PC-3 (cell line): ENCODE data around the genes ZNF266, ZNF562, SHFL, S1PR2 and AP1M2.

DNA sequence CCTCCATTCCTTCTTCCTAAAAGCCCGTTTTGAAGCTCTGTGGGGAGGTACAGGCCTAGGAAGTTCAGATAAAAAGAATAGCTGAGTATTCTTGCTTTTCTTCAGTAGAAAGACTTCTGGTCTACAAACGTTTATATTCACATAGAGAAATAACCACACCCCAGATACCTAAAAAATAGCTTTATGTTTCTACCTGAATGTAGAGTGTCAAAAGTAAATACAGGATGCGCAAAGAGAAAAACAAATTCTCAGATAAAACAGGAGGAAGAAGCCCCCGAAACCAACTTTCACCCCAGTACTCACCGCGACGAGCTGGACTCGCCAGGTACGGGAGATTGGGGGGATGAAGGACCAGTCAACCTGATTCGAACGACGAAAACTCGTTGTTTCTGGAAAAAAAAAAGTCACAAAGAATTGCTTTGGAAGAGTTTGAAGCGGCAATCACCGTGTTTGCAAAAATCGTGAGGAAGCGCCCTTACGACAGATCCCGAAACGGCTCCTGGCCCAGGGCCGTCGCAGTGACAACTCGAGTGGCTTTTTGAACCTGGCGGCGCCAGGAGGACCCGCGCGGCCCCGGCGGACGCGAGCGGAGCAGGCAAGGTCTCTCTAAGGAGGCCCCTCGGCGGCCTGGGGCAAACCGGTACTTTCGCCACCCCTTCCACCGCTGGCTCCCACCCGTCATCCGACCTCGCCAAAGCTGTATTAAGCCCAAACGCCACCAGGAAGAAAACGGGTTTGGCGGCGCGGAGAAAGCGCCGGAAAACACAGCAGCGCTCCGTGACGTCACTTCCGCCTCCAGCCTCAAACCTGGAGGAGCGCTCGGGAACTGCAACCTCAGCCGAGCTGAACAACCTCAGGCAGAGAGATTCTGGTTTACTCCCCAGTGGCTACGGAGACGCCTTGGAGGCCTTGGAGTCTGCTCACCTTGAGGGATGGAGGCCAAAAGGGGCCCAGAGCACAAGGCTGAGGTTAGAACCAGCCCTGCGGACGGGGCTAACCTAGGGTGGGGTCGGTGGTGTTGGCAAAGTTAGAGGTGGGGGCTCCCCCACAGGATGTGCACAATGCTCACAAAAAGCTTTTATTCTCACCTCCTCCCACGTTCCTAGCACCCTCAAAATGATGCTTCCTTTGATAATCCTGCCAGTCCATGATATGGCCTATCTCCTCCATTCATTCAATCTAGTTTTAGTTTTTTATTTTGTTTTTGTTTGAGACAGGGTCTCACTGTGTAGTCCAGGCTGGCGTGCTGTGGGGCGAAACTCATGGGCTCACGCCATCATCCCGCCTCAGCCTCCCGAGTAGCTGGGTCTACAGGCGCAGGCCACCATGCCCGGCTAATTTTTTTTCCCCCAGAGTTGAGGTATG lies at the start of gene ZNF266:
Gene ZNF266, minus strand, starts transcription at position 769 of the 1,365 bp plus-strand sequence.
- RAMPAGE, long total RNA: no peak

GRCh38 chr19:9674764-9675283 lies at the start of gene ZNF562:
Gene ZNF562 (minus strand): TSS chr19:9675100.
- RAMPAGE, long total RNA: start-site peak on the minus strand at chr19:9675073-9675097, 29 and 13 reads in 2 replicates

DNA sequence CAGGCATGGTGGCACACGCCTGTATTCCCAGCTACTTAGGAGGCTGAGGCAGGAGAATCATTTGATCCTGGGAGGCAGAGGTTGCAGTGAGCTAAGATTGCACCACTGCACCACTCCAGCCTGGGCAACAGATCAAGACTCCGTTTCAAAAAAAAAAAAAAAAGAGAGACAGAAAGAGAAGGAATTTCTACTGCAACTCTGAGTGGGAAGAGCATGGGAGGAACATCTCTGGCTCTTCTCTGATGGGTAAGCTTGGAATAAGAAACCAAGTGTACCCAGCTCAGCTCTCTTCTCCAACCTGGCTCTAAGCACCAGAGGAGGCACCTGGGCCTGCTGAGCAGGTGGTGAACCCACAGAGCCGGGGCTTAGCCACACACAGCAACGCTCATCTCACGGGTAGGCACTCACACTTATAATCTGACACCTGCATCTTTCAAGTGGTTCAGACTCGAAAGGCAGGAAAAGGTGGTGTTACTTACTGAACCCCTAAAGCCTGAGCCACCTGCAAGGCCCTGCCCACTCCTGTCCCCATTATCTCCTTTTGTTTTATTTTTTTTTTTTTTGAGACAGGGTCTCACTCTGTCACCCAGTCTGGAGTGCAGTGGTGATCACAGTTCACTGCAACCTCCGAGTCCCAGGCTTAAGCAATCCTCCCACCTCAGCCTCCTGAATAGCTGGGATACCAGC lies 10.1 kb downstream of the FBXL12 start:
- RAMPAGE, long total RNA: no peak

GRCh38 chr19:9866276-9866576 lies 31.1 kb downstream of the PIN1 start:
- RAMPAGE, long total RNA: no peak

DNA sequence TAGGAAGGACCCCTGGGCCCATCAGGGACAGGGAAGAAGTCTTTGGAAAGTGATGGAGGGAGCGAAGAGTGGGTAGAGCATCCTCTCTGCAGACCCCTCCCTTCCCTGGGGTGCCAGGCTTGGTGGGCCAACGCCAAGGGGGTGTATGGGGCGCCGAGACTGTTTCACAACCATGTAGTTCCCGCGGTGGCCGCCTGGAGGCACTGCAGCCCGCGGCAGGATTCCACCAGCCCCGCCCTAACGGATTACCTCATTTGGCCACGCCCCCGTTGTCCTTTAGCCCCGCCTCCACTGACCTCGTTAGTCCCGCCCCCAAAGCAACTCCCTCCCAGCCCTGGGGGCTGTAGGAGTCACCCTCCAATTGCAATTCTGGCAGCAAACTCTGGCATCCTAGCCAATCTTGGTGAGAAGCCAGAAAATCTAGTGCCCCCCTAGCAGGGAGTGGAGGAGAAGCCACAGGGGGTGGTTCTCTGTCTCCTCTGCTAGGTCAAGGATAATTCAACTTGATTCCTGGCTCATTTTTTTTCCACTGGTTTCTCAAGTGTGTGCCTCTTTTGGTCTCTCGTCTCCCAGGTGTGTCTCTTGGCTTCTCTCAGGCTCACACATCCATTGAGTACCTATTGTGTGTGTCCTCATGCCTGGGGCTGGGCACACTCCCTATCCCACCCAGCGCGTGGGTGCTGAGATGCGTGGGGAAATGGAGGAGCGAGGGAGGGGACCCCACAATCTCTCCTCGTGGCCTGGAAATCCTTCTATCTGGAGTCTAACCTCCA lies 2.1 kb downstream of the OLFM2 start:
- RAMPAGE, long total RNA: no peak

GRCh38 chr19:9980578-9980921 lies 29.8 kb downstream of the COL5A3 start:
- RAMPAGE, long total RNA: no peak

DNA sequence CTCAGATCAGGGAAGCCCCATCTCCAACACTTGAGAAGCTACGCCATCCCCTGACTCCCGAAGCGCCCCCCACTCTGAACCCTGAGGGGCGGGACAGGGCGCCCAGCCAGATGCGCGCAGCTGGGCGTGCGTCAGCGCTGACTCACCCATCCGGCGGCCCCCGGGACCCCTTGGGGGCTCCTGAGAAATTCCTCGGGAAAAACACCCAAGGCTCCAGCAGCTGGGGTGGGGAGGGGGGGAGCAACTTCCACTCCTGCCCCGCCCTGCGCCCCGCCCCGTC lies 1.1 kb downstream of the COL5A3 start:
- RAMPAGE, long total RNA: no peak

DNA sequence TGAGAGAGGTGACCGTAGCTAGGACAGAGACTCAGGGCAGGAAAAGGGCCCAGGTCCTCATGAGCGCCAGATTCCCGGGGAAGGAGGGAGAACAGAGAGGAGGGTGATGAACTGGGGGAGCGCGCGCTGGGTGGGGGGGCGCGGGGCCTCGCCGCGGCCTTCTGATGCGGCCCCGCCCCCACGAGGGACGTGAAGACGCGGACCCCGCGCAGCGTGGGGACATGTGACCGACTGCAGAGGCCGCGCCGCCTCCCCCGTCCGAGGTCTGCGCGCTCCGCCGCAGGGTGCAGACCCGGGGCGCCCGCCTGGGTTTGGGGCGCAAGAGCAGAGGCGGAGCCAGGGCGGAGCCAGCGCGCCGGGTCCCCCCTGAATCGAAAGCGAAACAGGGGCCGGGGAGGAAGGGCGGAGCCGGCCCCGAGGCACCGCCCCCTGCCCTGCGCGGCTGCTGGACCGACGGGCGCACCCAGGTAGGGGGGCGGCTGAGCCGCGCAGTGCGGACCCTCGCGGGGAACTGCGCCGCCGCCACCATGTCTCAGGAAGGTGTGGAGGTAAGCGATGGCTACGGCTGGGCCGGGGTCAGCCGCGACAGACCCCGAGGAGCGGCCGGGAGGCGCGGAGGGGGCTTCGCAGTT lies at the start of gene SHFL:
Gene SHFL, plus strand, starts transcription at position 417 of the 632 bp plus-strand sequence.
- RAMPAGE, long total RNA: no peak

DNA sequence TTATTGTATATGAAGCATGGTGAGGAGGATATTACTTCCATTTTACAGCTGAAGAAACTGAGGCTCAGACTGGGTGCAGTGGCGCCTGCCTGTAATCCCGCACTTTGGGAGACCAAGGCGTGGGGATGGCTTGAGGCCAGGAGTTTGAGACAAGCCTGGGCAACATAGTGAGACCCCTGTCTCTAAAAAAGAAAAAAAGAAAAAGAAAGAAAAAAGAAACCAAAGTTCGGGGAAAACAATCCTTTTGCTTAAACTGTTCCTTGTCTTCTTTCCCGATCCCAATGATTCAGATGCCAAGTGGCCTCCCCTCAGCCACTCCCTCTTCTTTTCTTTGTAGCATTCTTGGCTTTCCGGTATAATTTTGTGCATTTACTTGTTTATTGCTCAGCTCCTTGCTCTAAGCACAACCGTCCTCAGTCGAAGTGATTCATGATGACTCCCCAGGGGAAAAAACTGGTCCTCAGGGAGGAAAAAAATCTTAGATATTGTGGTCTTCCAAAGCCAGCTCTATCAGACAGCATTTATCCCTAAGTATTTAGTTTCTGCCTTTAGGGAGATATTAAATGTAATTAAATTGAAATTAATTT lies 1.0 kb upstream of the EIF3G start:
- RAMPAGE, long total RNA: no peak

GRCh38 chr19:10230887-10231853 lies at the start of gene S1PR2:
Gene S1PR2 (minus strand): TSS chr19:10231331.
- RAMPAGE, long total RNA: no peak

- RAMPAGE, long total RNA: no peak
Measured at GRCh38 chr19:10290212-10290461, 385 bp downstream of the ICAM5 start.

GRCh38 chr19:10316358-10316891 lies 610 bp upstream of the FDX2 start:
- RAMPAGE, long total RNA: no peak

GRCh38 chr19:10418875-10419200 lies 1.5 kb upstream of the PDE4A start:
- RAMPAGE, long total RNA: no peak

DNA sequence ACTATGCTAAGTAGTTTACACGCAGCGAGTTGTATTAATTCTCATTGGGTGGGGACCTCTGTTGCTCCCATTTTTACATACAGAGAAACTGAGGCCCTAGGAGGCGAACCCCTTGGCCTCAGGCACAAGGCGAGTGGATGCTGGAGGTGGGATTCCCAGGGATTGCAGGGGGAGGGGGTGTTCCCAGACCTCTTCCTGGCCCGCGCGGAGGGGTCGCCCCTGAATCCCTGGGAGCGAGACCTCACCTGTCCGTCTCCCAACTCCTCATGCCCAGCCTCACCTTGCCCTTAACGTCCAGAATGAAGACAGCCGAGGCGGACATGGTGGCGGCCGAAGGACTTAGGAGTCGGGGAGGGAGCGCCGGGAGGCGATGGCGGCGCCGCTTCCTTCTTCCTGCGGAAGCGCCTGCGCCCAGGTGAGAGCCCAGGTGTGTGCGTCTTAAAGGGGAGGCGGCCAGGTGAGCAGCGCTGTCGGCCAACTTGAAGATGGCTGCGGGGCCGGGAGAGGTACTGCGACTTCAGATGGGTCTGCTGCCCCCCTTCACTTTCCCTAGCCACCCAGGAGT lies at the start of gene AP1M2:
Gene AP1M2, minus strand, starts transcription at position 403 of the 565 bp plus-strand sequence.
- RAMPAGE, long total RNA: start-site peak on the minus strand centred at position 357 of the sequence, 37 bp wide, 23 and 23 reads in 2 replicates

- RAMPAGE, long total RNA: no peak
Measured at GRCh38 chr19:10646577-10647220, 7.4 kb upstream of the ILF3 start.

GRCh38 chr19:10679415-10680682 lies 21.4 kb upstream of the QTRT1 start:
- RAMPAGE, long total RNA: no peak

- RAMPAGE, long total RNA: no peak
Measured at GRCh38 chr19:10782961-10783277, 53.1 kb downstream of the TMED1 start.

- RAMPAGE, long total RNA: no peak
Measured at GRCh38 chr19:10802255-10802793, 33.7 kb downstream of the TMED1 start.

DNA sequence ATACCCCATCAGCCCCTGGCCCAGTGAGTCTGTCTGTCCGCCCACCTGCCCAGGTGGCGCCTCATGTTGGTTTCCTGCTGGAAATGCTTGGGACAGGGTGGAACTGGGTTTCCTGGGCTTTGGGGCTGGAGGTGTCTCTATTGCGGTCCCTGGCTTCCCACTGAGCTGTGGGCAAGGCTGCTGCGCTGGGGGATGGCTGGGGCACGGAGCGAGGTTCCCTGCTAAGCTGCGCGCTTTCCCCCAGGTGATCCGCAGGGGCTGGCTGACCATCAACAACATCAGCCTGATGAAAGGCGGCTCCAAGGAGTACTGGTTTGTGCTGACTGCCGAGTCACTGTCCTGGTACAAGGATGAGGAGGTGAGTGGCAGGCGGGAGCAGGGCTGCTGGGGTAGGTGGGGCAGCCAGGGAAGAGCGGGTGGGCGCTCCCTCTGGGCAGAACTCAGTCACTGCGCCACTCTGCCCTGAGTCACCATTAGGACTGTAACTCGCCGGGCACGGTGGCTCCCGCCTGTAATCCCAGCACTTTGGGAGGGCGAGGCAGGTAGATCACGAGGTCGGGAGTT lies 23.9 kb downstream of the TMED1 start:
- RAMPAGE, long total RNA: no peak

DNA sequence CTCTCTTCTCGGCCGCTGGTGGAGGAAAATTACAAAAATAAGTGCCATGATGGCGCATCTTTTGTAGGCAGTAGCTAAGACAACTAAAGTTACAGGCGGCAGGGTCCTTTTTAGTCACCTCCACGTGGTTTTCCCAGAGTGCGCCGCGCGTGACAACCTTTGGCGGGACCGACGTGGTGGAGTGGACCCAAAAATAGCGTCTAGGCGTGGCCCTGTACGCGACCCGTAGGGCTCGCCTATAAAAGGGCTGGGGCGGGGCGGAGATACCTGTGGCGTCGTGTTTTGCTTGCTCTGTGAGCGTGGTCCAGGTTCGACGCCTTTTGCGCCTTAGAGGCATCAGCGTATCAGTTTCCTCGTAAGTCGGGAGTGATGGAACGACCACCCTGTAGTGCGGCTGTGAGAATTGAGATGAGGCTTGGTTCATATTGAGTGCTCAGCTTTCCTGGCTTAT lies 429 bp upstream of the TMED1 start:
- RAMPAGE, long total RNA: no peak